SK-MEL-5 (cell line): ENCODE measurements around the genes MSL3, RAB9A and BMX.

DNA sequence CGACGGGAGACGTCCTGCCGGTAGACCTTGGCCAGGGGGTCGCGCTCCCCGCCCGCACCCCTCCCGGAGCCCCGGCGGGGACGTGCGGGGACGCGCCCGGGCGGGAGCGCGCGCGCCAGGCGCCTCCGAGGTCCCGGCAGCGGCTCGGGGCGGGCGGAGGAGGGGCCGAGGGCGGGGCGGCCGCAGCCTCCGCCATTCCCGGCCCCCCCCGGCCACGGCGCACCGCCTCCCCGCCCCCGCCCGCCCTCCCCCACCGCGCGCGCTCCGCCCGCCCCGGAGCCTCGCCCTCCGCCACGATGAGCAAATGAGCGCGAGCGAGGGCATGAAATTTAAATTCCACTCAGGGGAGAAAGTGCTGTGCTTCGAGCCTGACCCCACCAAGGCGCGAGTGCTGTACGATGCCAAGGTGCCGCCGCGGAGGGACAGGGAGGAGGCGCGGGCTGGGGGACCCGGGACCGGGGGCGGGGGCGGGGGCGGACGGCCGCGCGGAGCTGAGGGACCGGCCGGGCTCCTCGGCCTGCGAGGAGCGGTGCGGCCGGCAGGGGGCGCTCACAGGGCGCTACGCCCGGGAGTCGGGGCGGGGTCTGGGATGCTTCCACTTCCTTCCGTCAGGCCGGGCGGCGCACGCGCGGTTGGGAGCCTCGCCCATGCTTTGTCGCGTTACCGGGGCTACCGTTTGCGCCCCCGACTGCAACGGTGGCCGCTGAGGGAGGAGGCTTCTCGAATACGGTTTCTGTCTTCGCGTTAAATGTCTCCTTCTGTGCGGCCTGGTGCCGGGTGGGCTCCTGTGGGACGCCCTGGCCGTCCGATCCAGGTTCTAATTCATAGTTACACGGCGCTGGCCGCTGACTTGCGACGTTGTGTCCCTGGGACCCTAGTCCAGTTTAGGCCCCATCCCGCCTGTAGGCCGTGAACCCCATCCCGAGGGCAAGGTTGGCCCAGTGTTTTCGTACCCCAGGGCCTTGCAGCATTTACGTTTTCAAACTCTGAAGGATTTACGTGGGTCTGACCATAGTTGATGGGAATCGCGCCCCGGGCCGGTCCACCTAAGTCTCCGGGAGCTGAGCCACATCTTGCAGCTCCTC, at the start of gene MSL3:
TSS of gene MSL3 (plus strand) at position 278 of the 1,085 bp plus-strand sequence.
RAMPAGE:
- cytosol, long total RNA: start-site peak on the plus strand centred at position 267 of the sequence, 42 bp wide, 91 and 123 reads in 2 replicates
- long total RNA: start-site peak on the plus strand centred at position 269 of the sequence, 61 bp wide, 112 and 132 reads in 2 replicates; start-site peak on the plus strand centred at position 630 of the sequence, 67 bp wide, 12 and 15 reads in 2 replicates
- nucleus, long total RNA: start-site peak on the plus strand centred at position 277 of the sequence, 62 bp wide, 151 and 57 reads in 2 replicates; start-site peak on the plus strand centred at position 649 of the sequence, 78 bp wide, 32 and 14 reads in 2 replicates

GRCh38 chrX:12138534-12139058, 323 bp downstream of the FRMPD4 start:
RAMPAGE:
- cytosol, long total RNA: no peak
- long total RNA: no peak
- nucleus, long total RNA: no peak

DNA sequence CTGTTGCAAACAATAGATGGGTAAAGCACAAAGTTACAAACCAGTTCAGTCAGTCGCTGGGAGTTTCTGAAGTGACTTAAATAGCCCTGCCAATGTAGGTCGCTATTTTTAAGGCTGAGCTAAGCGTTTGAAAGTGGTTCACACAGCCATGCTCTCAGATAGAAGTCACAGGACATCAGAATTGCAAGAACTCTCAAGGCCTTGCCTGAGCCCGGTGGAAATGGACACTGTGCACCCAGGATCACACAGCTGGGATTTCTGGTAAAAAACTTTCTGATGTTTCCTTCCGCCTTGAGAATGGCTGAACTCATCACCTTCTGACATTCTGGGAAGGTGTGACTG, 296.4 kb upstream of the PRPS2 start:
RAMPAGE:
- cytosol, long total RNA: no peak
- long total RNA: no peak
- nucleus, long total RNA: no peak

GRCh38 chrX:12957318-12957527, 17.7 kb upstream of the TMSB4X start:
RAMPAGE:
- cytosol, long total RNA: no peak
- long total RNA: no peak
- nucleus, long total RNA: no peak

RAMPAGE:
- cytosol, long total RNA: no peak
- long total RNA: no peak
- nucleus, long total RNA: no peak
Measured at GRCh38 chrX:12972905-12973971, 1.7 kb upstream of the TMSB4X start.

RAMPAGE:
- cytosol, long total RNA: no peak
- long total RNA: no peak
- nucleus, long total RNA: no peak
Measured at GRCh38 chrX:12986420-12986946, 11.6 kb downstream of the TMSB4X start.

DNA sequence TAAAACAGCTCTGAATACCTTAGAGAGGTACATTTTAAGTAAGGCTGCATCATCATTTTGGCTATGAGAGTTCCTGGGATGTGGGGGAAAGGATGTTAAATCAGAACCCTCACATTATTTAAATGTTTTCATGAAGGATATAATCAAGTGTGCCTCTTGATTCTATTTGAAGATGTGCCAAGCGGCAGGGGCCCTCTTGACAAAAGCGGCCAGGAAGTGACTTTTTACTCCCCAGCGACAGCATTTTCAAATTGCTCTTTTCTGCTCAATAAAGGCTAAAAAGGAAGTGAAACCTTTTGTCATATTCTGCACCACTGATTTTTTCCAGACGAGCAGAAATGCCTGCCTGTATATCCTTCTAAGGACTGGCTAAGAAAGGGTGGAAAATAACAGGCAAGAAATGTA, 25.3 kb downstream of the TMSB4X start:
RAMPAGE:
- cytosol, long total RNA: no peak
- long total RNA: no peak
- nucleus, long total RNA: no peak

GRCh38 chrX:13013411-13013738, 31.0 kb downstream of the FAM9C start:
RAMPAGE:
- cytosol, long total RNA: no peak
- long total RNA: no peak
- nucleus, long total RNA: no peak

RAMPAGE:
- cytosol, long total RNA: no peak
- long total RNA: no peak
- nucleus, long total RNA: no peak
Measured at GRCh38 chrX:13093379-13094029, 49.1 kb upstream of the FAM9C start.

DNA sequence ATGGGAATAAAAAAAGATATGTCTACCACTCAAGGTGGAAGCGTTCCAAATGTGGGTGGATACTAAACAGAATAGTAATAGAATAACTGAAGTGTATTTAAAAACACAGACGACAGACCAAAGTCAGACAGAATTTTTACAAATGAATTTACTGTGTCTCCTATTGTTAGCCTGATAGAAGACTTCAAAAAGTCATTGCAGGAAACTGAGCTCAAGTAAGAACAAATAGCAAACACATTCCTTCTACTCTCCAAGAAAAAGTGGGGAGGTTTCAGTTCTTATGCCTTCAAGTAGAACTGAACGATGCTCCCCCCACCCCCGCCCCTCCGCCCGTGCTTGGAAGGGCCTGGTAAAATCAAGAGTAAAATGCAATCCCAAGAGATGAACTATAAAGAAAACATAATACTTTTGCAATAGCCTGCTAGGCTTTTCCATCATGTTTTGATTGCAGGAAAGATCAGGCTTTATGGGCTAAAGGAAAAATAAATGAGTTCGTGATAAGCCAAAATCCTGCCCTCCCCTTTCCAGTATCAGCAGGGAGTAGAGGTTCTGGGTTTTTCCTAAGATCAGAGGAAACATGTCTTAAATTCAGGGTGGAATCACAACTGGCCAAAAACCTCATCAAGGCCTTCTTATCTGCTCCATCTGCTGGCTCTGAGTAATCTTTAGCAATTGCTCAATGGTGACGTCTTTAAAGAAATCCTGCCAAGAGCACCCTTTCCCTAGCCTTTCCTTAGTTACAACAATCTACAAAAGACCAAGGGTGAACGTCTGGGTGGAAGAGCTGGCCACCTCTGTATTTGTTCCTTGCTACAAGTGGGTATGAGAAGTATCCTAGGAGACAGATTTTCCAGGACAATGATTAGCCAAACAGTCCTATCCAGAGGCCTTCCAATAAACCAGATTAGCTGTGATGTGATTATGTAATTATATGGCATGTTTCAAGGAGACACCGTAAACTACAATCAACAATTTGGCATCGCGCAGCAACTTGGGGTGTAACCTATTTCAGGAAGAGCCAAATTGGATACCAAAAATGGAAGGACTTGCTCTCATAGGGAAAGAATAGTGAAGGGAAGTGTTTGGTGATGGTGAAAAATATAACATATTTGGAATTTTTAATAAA, 66.2 kb upstream of the FAM9C start:
RAMPAGE:
- cytosol, long total RNA: no peak
- long total RNA: no peak
- nucleus, long total RNA: no peak

DNA sequence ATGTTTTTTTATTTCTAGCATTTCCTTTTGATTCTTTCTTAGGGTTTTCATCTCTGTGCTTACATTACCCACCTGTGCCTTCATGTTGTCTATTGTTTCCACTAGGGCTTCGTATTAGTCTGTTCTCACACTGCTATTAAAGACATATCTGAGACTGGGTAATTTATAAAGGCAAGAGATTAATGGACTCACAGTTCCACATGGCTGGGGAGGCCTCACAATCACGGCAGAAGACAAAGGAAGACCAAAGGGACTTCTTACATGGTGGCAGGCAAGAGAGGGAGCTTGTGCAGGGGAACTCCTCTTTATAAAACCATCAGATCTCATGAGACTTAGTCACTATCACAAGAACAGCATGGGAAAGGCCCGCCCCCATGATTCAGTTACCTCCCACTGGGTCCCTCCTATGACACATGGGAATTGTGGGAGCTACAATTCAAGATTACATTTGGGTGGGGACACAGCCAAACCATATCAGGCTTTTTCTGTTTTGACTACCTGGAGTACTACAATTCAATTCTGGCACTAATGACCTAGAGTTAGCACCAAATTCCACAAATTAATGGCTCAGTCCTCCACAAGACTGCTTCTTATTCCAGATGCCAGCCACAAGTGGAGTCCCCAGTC, 16.6 kb downstream of the ATXN3L start:
RAMPAGE:
- cytosol, long total RNA: no peak
- long total RNA: no peak
- nucleus, long total RNA: no peak

GRCh38 chrX:13432357-13432864, 112.6 kb upstream of the ATXN3L start:
RAMPAGE:
- cytosol, long total RNA: no peak
- long total RNA: no peak
- nucleus, long total RNA: no peak

GRCh38 chrX:13516863-13517175, 52.6 kb upstream of the EGFL6 start:
RAMPAGE:
- cytosol, long total RNA: no peak
- long total RNA: no peak
- nucleus, long total RNA: no peak

DNA sequence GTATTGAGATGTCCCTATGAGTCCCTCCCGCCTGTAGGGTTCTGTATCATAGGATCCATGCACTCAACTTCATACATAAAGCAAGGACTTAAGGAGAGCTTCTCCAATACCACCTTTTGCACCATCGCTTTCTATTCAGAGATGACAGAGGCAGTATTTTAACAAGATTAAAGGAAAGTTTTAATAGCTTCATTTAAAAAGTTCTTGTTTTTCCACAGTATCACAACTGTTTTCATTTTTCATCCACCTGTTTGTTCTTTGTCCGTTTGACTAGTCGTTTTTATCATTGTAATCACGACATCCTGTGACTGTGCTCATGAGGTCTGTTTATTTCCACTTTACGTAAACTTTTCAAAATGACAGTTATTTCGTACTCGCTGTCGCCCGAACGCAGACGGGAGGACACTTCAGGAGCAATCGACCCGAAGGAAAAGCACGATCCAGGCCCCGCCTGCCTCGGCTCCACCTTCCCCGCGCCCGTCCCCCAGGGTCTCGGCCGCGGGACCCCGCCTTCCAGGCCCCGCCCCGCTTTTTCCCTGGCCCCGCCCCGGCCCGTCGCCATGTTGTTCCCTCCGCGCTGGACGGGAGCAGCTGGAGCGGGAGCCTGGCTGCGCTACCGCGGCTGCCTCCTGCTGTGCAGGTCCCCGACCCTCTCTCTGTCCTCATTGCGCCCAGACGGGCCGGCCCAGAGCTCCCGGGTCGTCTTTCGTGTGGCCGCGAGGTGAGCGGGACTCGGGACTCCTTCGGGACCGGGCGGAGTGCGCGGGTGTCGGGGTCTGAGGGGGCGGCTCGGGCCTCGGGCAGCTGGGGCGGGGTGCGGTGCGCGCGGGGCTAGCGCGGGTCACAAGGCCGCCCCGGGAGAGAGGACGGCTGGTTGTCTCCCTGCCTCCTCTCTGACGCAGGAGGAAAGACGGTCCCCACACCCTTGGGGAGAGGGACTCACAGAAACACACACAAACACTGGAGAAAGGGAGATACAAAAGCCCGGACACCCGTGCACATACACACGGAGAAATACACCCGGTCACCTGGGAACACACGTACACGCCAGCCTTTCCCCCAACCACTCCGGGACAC, at the start of gene RAB9A:
TSS of gene RAB9A (plus strand) at position 561 of the 1,077 bp plus-strand sequence.
RAMPAGE:
- cytosol, long total RNA: start-site peak on the plus strand centred at position 581 of the sequence, 62 bp wide, 764 and 719 reads in 2 replicates
- long total RNA: start-site peak on the plus strand centred at position 587 of the sequence, 54 bp wide, 519 and 532 reads in 2 replicates
- nucleus, long total RNA: no peak

DNA sequence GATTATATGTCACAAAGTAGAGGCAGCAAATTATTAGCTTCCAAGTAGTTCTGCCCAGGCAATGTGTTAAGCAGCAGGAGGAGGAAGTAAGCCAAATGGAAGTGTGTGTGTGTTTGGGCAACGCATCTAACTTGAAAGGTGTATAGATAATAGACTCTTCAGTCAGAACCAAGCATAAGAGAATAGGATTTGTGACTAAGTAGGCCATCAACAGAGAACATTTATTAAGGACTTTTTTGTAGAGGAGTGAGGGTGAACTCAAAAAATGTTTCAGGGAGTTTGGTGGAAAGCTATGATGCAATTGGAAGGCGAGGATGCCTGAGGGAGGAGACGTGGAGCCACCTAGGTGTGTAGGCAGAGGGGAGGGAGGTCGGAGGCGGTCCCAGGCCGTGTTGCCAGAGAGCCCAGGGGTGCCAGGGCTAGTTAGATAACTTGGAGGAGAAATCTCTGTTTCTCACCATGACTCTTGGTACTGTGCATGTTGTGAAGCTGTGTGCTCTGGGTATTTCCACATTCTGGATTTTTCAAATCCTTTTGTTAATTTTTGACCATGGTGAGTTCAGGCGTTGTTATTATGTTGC, 4.3 kb downstream of the RAB9A start:
RAMPAGE:
- cytosol, long total RNA: no peak
- long total RNA: no peak
- nucleus, long total RNA: no peak

GRCh38 chrX:13717683-13718345, 16.6 kb downstream of the TRAPPC2 start:
RAMPAGE:
- cytosol, long total RNA: no peak
- long total RNA: no peak
- nucleus, long total RNA: no peak

DNA sequence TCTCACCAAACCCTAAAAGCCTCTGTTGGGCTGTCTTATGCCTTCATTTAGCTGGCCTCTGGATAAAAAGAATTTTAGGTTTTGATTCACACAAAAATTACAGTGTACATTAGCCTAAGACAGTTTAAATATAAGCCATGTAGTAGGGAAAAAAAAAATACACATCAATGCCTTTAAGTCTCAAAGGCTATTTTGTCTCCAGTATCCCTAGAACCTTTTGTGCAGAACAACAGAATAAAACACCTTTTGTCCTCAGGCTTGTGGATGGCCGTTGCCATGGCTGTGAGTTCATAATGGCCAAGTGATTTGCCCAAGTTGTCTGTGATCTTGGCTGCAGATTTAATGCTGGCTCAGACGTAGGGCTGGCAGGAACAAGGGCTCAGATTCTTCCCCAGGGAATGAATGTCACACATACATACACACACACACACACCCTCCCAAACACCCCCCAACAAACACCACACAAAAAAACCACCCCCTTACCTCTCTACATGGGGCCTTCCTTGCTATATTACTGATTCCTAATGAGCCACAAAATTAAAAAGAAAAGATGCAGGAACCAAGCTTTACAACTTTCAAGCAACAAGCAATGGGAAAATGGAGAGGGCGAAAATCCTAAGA, 25.3 kb downstream of the GPM6B start:
RAMPAGE:
- cytosol, long total RNA: no peak
- long total RNA: no peak
- nucleus, long total RNA: no peak

GRCh38 chrX:14026091-14026663, 3.5 kb downstream of the GEMIN8 start:
RAMPAGE:
- cytosol, long total RNA: no peak
- long total RNA: no peak
- nucleus, long total RNA: no peak

DNA sequence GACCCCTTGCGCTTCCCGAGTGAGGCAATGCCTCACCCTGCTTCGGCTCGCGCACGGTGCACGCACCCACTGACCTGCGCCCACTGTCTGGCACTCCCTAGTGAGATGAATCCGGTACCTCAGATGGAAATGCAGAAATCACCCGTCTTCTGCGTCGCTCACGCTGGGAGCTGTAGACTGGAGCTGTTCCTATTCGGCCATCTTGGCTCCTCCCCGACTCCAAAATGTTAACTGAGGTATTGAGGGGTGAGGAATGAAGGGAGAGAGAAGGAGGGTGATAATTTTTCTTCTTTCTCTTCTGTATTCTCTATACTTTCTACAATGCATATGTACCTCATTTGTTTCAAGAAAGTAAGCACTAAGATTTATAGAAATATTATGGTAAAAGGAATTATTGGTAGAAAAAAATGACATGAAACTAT, 80.1 kb upstream of the GEMIN8 start:
RAMPAGE:
- cytosol, long total RNA: no peak
- long total RNA: no peak
- nucleus, long total RNA: no peak

GRCh38 chrX:15500163-15501030, at the start of gene BMX:
BMX (plus strand) TSS chrX:15500807.
RAMPAGE:
- cytosol, long total RNA: no peak
- long total RNA: no peak
- nucleus, long total RNA: no peak